Hair follicle dermal papilla cell (primary cell): Measurements from ENCODE around the genes ANKRD35 and PEX11B.

GRCh38 chr1:119816295-119816801 lies 5.1 kb upstream of the REG4 start:
- CAGE, long polyA plus RNA, result no peak

GRCh38 chr1:119878938-119879278 lies 17.4 kb downstream of the ADAM30 start:
- CAGE, long polyA plus RNA, result no peak

- CAGE, long polyA plus RNA, result no peak
Observed at GRCh38 chr1:120453612-120454012, 38.8 kb downstream of the NBPF8 start.

GRCh38 chr1:120557497-120558167 lies 142.8 kb downstream of the NBPF8 start:
- CAGE, long polyA plus RNA, result no peak

DNA sequence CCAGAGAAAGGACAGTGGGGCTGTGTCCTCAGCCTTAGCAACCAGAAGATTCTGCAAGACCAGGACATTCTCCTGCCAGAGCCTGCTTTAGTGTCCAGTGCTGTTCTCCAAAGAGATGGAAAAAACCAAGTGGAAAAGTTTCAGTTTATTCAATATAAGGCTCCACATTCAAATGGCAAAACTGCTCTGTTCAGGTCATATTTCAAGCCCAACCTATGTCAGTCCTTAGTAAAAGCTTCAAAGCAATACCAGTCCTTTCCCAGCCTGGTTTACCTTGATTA lies 132.6 kb upstream of the NOTCH2NLR start:
- CAGE, long polyA plus RNA, result no peak

DNA sequence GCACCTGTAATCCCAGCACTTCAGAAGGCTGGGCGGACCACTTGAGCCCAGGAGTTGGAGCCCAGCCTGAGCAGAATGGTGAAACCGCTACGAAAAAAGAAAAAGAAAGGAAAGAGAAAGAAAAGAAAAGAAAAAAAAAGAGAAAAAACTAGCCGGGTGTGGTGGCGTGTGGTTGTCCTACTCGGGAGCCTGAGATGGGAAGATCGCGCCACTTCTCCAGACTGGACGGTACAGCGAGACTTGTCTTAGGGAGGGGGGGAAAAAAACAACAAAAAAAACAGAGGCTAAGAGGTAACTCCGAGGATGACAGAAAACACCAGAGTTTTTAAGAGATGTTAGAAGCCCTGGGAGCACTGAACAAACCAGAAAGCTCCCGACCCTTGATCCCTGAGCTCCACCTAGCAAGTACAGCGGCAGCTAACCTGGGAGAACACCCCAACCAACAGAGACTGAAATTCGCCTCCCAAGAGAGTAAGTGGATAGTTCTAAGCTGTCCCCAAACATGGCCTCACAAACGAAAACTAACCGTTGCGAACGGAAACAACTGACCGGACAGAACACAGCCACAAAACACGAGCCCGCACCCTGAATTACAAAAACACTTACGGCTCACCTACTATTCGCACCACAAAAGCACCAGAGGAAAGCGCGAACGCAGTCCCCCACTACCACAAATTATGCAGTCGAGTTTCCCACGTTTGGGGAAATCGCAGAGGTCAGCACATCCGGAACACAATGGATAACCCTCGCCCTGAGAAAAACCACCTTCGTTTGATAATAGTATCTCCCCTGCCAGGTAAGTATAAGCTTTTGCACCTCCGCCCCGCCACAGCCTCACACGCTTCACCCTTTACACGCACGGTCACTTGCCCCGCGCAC lies 39.1 kb upstream of the PPIAL4A start:
- CAGE, long polyA plus RNA, result no peak

- CAGE, long polyA plus RNA, result no peak
Observed at GRCh38 chr1:120952197-120952780, 62.7 kb downstream of the PPIAL4A start.

DNA sequence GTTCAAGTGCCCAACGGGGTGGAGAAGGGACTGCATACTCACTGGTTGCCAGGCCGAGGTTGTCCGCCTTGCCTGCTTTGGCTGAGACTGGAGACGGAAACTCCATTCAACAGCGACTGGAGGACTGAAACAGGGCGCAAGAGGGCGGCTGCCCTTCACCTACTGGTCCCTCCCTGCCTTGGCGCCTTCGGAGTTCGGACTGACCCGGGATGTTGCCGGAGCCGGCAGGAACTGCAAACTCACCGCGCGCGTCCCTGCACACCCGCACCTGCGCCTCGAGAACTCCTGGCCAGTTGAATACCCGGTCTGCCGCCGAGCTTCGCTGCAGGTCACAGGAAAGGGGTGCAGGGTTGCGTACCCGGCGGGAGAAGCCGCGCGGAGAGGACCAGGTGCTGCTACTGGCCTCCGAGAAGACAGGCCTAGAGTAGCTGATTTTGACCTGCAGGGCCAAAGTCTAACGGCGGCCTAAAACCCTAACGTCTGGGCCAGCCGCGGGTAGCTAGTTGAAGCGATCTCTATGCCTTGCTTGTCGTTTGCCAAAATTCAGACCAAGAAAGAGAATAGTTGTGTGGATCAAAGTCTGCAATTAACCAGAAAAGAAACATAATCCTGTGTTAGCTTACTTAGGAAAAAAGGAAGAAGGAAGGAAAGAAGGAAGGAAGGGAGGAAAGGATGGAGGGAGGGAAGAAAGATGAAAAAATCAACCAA lies 132.8 kb downstream of the FAM72B start:
- CAGE, long polyA plus RNA, result no peak

- CAGE, long polyA plus RNA, result no peak
Observed at GRCh38 chr1:121511300-121512534, 326.9 kb downstream of the SRGAP2C start.

DNA sequence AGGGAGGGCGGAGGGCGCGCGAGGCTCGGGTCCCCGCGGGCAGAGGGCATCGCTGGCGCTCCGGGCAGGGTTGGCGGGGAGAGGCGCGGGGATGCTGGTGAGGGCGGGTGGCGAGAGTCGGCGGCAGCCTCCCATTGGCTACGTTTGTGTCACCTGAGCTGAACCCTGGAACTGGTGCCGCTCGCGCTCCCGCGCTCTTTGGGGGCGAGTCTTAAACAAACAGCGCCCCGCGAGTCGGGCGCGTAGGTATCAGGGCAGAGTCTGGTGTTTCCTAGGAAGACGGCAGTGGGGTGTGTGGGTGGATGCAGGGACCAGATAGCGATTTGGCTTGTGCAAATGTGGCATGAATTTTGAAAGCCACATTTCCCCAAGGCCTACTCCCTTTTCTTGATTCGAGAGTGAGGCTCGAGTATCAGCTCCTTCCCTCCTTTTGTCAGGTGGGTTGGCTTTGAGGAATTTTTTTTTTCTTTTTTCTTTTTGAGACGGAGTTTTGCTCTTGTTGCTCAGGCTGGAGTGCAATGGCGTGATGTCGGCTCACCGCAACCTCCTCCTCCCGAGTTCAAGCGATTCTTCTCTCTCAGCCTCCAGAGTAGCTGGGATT lies 334.8 kb downstream of the SRGAP2C start:
- CAGE, long polyA plus RNA, result no peak

DNA sequence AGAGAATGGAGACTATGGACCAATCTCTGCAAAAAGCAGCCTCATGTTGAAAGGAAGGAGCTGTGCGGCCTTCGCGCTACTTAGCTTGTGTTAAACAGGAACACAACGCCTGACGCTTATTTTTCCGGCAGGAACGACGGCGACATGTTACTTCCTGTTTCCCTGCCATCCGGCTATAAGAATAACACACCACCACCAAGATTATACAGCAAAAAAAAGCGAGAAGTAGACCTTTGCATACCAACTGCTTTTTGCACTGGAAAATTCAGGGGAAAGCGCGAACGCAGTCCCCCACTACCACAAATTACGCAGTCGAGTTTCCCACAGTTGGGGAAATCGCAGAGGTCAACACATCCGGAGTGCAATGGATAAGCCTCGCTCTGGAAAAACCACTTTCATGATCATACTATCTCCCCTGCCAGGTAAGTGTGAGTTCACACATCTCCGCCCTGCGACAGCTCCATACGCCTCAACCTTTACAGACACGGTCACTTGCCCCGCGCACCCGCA lies 206.5 kb downstream of the H3-7 start:
- CAGE, long polyA plus RNA, result no peak

- CAGE, long polyA plus RNA, result no peak
Observed at GRCh38 chr1:145160970-145161357, 65.2 kb downstream of the FAM72D start.

DNA sequence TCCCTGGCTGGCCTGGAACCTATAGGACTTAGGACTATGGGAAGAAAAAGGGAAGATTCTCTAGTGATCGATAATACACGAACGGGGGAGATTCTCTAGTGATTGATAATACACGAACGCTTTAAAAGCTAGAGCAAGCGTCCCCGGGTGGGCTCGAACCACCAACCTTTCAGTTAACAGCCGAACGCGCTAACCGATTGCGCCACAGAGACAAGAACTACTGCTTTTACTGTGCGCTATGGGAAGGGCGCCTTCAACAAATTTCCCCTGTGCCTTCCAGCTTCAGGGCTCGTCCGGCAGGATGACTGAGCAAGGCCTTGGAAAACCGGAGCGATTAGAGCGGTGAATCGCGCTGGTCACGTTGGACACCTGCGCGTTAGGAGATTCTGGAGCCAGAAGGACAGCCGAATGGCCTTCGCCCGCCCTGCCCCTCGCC lies 49.9 kb upstream of the NBPF20 start:
- CAGE, long polyA plus RNA, result no peak

DNA sequence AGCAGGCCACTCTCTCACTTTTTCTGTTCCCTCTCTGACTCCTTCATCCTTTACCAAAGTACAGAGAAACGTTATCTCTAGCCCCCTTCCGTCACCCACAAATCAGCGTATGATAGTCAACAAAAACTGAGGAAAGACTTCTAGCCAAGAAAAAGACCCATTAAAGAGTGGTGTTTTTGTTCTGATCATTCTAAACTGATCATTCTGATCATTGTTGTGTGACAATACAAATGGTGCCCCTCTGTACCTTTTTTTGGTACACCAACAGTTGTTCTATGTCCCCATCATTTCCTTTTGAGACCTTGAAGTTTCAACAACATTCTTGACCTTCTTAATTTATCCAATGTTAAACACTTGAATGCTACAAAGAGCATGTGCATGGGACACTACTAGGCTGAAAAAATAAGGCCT lies 25.2 kb downstream of the CD160 start:
- CAGE, long polyA plus RNA, result no peak

- CAGE, long polyA plus RNA, result no peak
Observed at GRCh38 chr1:145885617-145886468, at the start of gene ANKRD35. Gene ANKRD35 (minus strand): TSS chr1:145885866.

DNA sequence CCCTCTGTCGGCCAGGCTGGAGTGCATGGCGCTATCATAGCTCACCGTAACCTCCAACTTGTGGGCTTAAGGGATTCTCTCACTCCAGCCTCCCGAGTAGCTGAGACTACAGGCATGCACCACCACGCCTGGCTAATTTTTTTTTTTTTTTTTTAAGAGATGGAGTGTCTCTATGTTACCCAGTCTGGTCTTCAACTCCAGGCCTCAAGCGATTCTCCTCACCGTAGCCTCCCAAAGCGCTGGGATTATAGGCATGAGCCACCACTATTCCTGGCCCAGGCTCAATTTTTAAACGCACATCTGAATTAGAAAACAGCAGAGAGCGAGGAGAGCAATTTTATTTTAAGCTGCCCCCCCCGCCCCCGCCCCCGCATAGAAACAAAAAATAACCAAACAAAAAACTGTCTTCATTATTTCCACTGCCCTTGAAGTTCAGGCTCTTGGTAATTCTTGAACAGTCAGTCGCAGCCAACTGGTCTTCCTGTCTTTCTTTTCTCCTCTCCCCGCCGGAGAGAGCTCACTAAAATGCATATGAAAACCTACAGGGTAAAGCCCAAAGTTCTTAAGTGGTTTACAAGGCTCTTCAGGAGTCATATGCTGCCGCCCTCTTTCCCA lies 958 bp upstream of the ANKRD35 start:
- CAGE, long polyA plus RNA, result no peak

DNA sequence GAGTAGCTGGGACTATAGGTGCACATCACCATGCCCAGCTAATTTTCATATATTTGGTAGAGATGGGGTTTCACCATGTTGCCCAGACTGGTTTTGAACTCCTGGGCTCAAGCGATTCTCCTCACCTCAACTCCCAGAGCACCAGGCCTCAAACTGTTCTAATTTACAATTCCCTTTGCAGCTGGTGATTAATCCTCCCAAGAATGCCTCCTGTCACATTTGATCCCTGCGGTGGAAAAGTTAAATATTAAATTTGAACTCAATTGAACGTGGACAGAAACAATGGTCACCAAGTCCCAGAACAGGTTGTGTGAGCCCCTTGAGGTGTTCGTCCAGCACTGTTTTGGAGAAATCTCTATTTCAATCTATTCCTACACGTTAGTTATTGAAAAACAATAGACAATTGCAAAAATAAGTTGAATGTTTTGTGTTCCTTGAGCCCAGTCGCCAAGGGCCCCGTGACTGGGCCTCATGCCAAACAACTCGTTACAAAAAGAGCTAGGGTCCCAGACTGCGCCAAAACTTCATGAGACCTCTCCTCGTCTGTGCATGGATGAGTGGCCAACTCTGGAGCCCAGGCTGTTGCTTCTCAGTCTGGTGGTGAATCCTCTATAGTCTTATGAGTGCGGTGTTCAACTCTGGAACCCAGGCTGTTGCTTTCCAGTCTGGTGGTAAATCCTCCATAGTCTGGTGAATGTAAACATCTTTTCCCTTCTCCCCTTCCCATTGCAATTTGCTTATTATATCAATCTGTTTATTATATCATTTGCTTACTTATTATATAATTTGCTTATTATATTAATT lies 2.1 kb upstream of the ANKRD35 start:
- CAGE, long polyA plus RNA, result no peak

- CAGE, long polyA plus RNA, result no peak
Observed at GRCh38 chr1:145918024-145919256, at the start of gene PEX11B. Gene PEX11B (minus strand): TSS chr1:145918717.

GRCh38 chr1:145927987-145928448 lies 734 bp upstream of the RBM8A start:
- CAGE, long polyA plus RNA, result no peak

DNA sequence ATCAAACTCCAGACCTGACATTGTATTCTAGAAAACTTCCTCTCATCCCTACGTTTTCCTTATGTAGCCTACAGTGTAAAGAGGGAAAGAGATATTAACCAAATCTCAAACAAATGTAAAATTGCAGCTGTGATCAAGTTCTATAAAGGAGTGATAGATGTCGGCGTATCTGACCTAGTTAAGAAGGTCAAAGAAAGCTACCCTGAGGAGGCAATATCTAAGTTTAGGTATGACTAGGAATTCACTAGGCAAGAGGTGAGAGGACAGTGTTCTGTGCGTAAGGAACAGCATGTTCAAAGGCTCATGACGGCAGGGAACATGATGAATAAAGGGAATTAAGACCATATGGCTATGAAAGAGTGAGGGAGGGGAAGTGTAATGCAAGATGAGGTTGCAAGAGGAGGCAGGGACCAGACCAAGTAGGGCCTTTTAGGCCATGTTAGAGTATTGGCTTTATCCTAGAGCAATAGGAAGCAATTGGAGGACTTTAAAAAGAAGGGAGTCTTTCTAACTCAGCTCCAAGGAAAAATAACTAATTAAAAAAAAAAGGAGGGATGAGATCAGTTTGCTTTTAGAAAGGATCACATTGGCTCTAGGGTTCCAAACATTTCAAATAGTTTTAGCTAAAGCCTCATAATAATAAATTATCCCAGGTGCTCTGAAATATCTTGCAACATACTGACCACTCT lies 8.5 kb downstream of the LIX1L start:
- CAGE, long polyA plus RNA, result no peak